ENCODE results near the genes SPATA12, IL17RD and SLMAP.

DNA sequence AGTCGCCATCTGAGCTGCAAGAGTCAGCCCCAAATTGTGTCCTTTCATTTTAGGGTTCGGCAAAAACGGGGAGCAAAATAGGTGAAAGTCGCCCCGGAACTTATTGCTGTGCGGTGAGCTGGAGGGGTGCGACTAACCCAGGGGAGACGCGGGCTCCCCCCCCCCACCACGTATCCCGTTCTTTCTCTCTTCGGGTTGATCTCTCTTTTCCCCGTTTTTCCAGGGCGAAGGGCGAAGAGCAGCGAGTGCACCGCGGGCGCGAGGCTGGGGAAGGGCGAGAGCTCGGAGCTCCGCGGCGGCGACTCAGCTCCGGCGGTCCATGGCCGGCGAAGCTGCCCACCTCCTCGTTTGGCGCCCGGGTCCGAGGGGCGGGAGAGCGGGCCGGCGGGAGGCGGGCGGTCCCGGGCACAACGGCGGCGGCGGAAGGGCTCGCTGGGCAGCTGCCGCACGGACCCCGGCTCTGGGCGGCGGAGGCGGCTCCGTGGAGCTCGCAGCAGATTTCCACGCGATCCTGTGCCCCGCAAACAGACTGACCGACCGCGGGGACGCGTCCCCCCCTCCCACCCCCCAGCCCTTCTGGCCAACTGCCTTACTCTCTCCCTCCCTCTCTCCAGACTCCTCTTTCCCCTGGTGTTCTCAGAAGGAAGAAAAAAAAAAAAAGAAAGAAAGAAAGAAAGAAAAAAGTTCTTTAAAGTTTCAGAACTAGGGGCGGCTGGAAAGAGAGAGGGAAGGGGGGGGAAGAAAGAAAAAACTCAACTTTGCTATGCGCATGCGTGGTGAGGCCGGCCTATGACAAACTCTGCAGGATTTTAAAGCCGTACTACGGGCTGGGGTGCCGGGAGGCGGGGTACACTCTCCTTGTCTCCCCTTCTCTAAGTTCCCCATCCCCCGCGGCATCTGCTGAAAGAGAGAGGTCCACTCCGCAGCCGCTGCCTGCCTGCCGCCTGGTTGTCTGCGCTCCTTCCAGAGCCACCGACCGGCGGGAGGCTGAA lies 957 bp upstream of the WNT5A start:
- PRO-cap, 2 experiments = peak in 1 of 2 experiments; most common plus-strand start position 820 of the sequence (in 1); most common minus-strand start position 531 of the sequence (in 1)
- RAMPAGE, long total RNA, 4 experiments = no peak in any of the 4 experiments

- PRO-cap, 2 experiments = no peak in any of the 2 experiments
- RAMPAGE, long total RNA, 4 experiments = no peak in any of the 4 experiments
These were observed 69.1 kb upstream of the WNT5A start for GRCh38 chr3:55555785-55557121.

DNA sequence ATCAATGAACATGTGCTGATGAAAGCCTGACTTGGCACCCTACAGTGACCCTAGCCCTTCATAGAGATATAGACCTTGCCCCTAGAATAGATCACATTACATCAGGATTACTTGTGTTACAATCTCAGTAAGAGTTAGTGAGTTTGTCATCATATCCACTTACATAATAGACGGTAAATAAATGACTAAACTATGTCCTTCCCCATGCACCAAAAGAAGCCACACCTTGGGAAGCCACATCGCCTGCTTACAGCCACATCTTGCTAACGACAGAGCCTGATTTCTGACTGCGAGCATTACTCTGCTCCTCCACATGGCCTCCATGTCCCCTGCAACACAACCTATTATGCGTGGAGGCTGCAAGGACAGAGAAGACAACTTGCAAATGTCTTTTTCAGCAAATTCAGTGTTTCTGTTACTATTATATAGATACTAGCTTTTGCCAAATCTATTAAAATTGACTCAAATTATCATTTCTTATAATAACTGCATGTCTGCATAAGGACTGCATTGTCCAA lies 110.7 kb upstream of the WNT5A start:
- PRO-cap, 2 experiments = no peak in any of the 2 experiments
- RAMPAGE, long total RNA, 4 experiments = no peak in any of the 4 experiments

DNA sequence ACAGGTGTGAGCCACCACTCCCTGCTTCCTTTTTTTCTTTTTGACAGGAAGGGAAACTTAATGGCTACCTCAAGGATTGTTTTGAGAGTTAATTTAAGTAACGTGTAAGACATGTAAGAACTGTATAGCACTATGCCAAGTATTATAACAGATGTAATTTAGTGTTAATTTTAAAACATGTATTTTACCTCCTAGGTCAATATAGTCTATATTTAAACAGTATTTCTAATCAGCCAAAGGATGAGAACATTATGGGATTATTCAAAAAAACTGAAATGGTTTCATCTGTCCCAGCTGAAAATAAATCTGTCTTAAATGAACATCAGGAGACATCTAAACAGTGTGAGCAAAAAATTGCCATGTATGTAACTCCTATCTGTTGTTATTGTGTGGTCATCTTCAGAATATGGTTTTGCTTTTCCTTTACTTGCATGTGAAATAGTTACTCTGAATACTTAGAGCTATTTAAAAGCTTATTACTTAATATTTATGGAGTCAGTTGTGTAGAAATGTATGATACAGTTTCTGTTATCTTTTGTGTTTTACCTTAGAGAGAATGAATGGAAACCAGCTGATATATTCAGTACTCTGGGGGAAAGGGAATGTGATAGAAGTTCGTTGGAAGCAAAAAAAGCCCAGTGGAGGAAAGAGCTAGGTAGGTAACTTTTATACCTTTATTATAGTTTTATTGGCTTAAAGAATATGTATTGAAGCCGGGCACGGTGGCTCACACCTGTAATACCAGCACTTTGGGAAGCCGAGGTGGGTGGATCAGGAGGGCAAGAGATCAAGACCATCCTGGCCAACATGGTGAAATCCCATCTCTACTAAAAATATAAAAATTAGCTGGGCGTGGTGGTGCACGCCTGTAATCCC lies 9.7 kb downstream of the CCDC66 start:
- PRO-cap, 2 experiments = no peak in any of the 2 experiments
- RAMPAGE, long total RNA, 4 experiments = no peak in any of the 4 experiments

GRCh38 chr3:56879305-56879885 lies 77.6 kb upstream of the ARHGEF3 start:
- PRO-cap, 2 experiments = no peak in any of the 2 experiments
- RAMPAGE, long total RNA, 4 experiments = no peak in any of the 4 experiments

DNA sequence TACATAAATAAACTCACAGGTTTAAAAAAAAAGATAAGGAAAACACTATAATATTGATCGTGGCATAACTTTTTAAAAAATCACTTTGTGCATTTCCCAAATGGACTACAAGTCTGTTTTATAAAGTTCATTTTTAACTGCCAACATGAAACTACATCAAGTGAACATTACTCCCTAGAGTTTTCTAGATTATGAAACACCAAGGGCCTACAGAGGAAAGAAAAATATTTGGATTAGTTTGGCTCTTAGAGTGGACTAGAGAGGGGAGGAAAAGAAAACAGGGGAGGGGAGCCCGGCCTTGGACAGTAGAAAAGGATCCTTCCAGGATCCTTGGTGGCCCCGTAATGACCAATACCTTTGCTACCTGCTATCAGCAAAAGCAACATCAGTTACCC lies 75.9 kb upstream of the SPATA12 start:
- PRO-cap, 2 experiments = no peak in any of the 2 experiments
- RAMPAGE, long total RNA, 4 experiments = no peak in any of the 4 experiments

GRCh38 chr3:57060333-57060919 lies at the start of gene SPATA12:
TSS of gene SPATA12 (plus strand) at chr3:57060664.
- PRO-cap, 2 experiments = no peak in any of the 2 experiments
- RAMPAGE, long total RNA, 4 experiments = no peak in any of the 4 experiments

- PRO-cap, 2 experiments = no peak in any of the 2 experiments
- RAMPAGE, long total RNA, 4 experiments = no peak in any of the 4 experiments
These were observed 1.6 kb downstream of the SPATA12 start for GRCh38 chr3:57061886-57062698.

DNA sequence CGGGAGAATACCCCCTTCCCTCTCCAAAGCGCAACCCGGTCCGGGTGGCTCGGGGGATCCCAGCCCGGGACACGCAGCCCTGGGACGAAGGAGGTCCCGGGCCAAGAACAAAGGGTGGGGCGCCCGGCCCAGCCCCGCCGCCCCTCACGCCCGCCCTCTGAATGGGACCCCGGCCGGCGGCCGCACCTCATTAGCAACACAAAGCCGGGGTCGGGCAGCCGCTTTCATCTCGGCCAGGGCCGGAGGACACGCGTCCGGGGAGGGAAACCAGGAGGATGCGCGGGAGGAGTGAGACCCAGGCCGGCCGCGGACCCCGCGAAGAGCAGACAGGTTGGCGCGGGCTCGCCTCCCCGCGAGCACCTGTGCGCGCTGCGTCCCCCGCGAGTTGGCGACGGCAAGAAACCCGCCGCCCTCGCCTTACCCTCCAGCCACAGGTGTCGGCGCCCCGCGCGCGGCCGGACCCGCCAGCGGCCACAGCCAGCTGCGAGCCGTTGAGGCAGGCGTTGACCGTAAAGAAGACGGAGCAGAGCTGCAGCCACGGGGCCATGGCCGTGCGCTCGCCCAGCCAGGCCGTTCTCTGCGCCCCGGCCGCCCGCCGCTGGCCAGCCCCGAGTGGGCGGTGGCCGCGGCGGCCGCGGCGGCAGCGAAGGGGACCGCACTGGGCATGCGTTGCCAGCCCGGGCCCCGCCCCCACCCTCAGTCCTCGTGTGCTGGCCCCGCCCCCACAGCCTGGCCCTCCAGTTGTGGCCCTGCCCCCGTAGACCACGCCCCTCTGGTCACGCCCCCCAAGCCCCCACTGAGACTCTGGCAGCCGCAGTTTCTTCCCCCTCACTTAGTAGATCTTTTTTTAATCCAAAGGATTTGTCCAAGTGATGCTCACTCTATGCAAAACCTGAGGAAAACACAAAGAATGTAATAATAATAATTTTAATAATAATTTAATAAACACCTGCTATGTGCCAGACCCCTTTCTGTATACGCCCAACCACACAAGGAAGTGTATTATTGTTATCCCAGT lies at the start of gene IL17RD:
TSS of gene IL17RD (minus strand) at position 614 of the 1,018 bp plus-strand sequence.
- PRO-cap, 2 experiments = peak in 2 of 2 experiments; most common minus-strand start position 575 of the sequence (in 1)
- RAMPAGE, long total RNA, 4 experiments = no peak in any of the 4 experiments

DNA sequence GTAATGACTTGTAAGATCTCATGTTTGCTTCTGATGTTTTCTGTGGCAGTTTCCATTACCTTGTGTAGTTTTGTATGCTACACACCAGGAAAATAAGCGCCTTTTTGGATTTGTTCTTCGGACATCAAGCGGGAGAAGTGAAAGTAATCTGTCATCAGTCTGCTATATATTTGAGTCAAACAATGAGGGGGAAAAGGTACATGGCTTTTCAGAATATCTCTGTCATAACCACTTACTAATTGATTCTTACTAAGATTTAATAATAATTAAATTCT lies 32.0 kb downstream of the ASB14 start:
- PRO-cap, 2 experiments = no peak in any of the 2 experiments
- RAMPAGE, long total RNA, 4 experiments = no peak in any of the 4 experiments

- PRO-cap, 2 experiments = no peak in any of the 2 experiments
- RAMPAGE, long total RNA, 4 experiments = no peak in any of the 4 experiments
These were observed 13.6 kb downstream of the ARF4 start for GRCh38 chr3:57583416-57584146.

GRCh38 chr3:57691837-57692738 lies 789 bp downstream of the DENND6A start:
- PRO-cap, 2 experiments = peak in 2 of 2 experiments; most common plus-strand start chr3:57692672 (in 1); most common minus-strand start chr3:57692515 (in 1)
- RAMPAGE, long total RNA, 4 experiments = no peak in any of the 4 experiments

DNA sequence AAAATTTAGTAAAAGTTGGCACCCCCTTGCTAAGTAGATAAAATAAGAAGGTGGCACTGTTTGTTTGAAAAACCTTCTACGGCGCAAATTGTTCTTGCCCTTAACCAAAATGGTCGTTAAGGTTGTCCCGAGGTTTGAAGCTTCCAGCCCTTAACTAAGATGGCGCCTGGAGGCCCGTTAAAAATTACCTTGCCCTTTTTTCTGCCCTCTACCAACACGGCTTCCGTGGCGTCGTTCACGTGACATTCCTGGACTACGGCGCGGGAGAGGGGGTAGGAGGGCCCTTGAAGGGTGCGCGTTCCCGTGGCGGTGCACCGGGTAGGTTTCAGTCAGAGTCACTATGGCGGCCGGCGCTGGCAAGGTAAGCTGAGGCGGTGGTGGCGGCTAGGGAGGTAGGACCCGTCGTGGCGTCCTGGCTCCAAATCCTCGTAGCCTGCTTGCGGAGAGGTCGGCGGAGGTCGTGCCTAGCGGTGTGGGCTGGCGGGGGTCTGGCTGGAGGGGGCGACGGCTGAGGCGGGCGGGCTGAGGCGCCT lies at the start of gene SLMAP:
TSS of gene SLMAP (plus strand) at position 328 of the 533 bp plus-strand sequence.
- PRO-cap, 2 experiments = peak in 2 of 2 experiments; most common plus-strand start position 332 of the sequence (in 2)
- RAMPAGE, long total RNA, 4 experiments = start-site peak on the plus strand in 3 of 4 experiments, centred at positions 289 to 303 of the sequence, 64 to 91 reads per replicate

- PRO-cap, 2 experiments = no peak in any of the 2 experiments
- RAMPAGE, long total RNA, 4 experiments = no peak in any of the 4 experiments
These were observed 2.1 kb downstream of the SLMAP start for GRCh38 chr3:57758058-57758695.

DNA sequence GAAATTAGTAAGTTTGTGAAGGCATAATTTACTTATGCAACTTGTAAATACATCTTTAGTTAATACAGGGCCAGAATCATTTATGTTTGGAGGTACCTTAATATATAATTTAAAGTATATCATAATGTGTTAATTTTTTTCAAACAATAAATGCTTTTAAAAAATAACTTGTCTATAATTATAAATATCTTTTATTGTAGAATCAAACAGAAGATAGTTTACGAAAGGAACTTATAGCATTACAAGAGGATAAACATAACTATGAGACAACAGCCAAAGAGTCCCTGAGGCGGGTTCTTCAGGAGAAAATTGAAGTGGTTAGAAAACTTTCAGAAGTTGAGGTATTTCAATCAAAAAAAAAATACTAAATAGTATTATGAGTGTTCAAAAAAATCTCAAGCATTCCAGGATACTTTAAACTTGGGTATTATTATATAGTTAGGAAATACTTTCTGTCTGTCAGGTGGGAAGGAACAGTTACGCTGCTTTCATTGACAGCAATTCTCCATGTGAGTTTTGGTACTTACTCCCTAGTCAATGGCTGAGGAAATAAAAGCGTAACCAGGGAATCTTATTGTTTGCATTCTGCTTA lies 104.5 kb downstream of the SLMAP start:
- PRO-cap, 2 experiments = no peak in any of the 2 experiments
- RAMPAGE, long total RNA, 4 experiments = start-site peak on the plus strand in 1 of 4 experiments, centred at position 288 of the sequence, 19 reads per replicate

- PRO-cap, 2 experiments = no peak in any of the 2 experiments
- RAMPAGE, long total RNA, 4 experiments = no peak in any of the 4 experiments
These were observed 2.6 kb upstream of the FLNB start for GRCh38 chr3:58005503-58006104.

- PRO-cap, 2 experiments = no peak in any of the 2 experiments
- RAMPAGE, long total RNA, 4 experiments = no peak in any of the 4 experiments
These were observed 31.9 kb downstream of the FLNB start for GRCh38 chr3:58040057-58040599.

GRCh38 chr3:58101665-58102036 lies 93.4 kb downstream of the FLNB start:
- PRO-cap, 2 experiments = no peak in any of the 2 experiments
- RAMPAGE, long total RNA, 4 experiments = no peak in any of the 4 experiments

GRCh38 chr3:58109106-58109791 lies 101.0 kb downstream of the FLNB start:
- PRO-cap, 2 experiments = no peak in any of the 2 experiments
- RAMPAGE, long total RNA, 4 experiments = start-site peak on the plus strand in 1 of 4 experiments, at chr3:58109197-58109598 at its widest, 17 to 26 reads per replicate

- PRO-cap, 2 experiments = no peak in any of the 2 experiments
- RAMPAGE, long total RNA, 4 experiments = no peak in any of the 4 experiments
These were observed 93.3 kb downstream of the DNASE1L3 start for GRCh38 chr3:58117242-58118131.

All from upper lobe of left lung (tissue), 5 donors.